Epithelial cell of prostate (primary cell): ENCODE measurements around a stretch of chr9.

GRCh38 chr9:89317691-89318312, 498 bp upstream of the SECISBP2 start:
- RRBS = no CpG with 5 or more reads among the region's 14 CpGs

- RRBS = no CpG with 5 or more reads among the region's 24 CpGs
These were observed 79.2 kb downstream of the SEMA4D start for GRCh38 chr9:89418493-89419346.

DNA sequence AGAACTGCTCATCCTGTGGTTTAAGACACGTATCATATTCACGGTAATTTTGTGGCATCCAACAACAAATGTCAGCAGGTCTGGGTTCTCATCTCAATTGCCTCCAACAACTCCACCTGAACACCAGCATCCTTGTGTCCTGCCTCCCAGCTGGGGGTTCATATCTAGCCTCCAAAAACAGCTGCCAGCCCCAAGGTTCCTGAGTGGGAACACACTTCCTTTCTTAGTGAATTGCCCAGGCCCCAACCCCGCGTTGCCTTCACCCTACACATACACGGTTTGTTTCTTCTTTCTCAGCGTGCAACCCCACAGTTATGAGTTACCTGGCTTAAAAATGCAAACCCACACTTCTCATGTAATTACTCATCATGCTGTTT, 77.9 kb downstream of the SEMA4D start:
- RRBS = no CpG with 5 or more reads among the region's 6 CpGs

- RRBS = no CpG with 5 or more reads among the region's 14 CpGs
These were observed 54.5 kb downstream of the SEMA4D start for GRCh38 chr9:89443352-89443778.

DNA sequence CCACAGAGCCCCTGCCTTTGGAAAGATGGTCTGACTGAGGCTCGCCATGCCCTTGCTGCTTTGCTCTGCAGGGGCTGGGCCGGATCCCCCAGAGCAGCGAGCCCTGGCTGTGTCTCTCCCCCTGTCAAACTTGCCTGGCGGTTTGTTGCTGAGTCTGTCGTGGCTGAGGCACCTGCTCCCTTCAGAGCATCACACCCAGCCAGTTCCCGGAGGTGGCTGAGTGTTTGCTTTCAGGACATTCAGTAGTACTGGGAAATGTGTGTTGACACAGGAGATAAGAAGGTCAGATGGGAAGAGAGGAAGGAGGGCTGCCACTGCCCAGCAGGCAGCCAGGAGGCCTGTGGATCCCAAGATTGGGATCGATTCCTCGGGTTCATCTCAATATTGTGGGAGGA, 62.9 kb downstream of the GADD45G start:
- RRBS = no CpG with 5 or more reads among the region's 8 CpGs

GRCh38 chr9:89670502-89671157, 65.8 kb downstream of the GADD45G start:
- RRBS = no CpG with 5 or more reads among the region's 5 CpGs

- RRBS = no CpG with 5 or more reads among the region's 8 CpGs
These were observed 81.3 kb downstream of the GADD45G start for GRCh38 chr9:89685984-89686629.

DNA sequence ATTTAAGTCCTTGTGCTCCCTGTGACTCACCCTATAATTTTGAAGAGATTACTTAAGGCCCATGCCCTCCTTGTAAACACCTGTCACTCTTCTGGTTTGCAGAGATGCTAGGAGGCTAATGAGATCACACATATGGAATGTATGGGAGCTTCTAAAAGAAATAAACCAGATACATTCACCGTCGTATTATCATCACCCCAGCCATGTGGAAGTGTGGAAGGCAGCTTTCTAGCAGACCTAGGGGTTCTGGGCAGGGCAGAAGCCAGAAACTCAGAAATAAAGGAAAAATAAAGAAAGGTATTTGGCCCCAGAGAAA, 337.1 kb downstream of the GADD45G start:
- RRBS = no CpG with 5 or more reads among the region's 2 CpGs

- RRBS = no CpG with 5 or more reads among the region's 2 CpGs
These were observed 1.1 kb upstream of the SYK start for GRCh38 chr9:90800558-90800959.

DNA sequence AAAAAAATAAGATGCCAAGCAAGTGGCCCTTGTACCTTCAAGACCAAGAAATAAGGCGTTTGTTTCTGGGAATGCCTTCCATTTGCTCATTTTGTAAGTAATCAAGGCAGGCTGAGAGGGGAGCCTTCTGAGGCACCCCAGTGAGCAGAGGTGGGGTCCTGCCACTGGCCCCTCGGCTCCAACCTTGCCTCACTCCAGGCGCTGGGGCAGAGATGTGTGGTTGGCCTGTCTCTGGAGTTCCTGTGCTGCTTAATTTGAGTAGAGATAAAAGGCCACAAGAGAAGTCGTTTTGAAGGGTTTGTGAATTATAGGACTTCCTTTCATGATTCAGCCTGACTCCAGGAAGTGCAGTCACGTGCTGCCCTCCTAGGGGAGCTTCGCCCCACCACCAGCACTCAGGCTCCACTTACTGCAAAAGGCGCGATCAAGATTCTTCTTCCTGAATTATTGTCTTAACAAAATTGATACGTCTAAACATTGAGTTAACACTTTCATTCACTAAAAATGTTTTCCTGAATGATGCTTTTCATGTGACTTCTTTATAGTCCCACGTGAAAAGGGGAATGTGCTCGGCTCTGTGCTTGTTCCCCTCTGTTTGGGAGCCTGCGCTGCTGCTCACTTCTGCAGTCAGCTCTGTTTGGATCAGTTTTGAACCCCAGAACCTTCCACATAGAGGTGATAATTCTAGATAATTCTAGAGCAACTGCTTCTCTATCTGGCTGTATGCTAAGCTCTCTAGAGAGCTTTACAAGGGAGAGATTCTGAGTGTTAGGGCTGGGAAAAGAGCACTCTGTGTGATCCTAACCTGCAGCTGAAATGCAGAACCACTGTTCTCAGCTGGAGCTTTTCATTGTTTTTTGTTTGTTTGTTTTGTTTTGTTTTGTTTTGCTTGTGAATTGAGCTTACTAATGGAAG, 13.8 kb downstream of the SYK start:
- RRBS = no CpG with 5 or more reads among the region's 12 CpGs

- RRBS = no CpG with 5 or more reads among the region's 2 CpGs
These were observed 52.6 kb downstream of the SYK start for GRCh38 chr9:90854281-90854608.

DNA sequence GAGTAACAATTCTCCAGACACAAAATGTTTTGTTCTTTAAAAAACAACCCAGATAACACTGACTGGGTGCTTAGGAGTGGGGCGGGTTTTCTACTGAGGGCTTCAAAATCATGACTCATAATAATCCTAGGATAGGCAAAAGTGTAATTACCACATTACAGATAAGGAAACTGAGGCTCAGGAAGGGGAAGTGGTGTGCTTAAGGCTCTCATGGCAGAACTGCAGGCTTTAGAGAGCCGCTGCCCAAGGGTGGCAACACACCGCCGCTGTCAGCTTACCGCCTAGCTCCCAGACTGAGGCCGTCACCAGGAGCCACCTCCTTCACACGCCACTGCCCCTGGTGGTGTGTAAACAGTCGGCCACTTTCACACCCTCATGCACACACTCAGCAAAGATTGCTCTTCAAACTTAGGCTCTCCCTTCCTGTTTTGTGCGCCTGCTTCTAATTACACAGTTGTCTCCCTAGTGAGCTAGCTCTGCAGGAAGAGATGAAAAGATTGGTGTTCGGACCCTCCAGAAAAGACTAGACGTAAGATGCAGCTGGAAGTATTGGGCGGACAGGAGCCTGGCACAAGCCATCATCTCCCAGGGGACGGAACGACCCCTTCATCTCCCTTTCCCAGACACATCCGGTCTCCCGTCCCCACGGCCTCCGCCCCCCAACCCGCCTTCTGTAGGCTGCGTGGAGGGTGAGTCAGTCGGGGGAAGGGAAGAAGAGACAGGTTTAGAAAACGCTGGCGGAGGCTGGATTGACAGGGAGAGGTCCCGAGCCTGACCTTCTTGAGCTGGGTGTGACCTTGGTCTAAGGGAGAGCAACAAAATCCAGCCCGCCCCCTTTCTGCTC, 162.7 kb downstream of the SYK start:
- RRBS = no CpG with 5 or more reads among the region's 25 CpGs

DNA sequence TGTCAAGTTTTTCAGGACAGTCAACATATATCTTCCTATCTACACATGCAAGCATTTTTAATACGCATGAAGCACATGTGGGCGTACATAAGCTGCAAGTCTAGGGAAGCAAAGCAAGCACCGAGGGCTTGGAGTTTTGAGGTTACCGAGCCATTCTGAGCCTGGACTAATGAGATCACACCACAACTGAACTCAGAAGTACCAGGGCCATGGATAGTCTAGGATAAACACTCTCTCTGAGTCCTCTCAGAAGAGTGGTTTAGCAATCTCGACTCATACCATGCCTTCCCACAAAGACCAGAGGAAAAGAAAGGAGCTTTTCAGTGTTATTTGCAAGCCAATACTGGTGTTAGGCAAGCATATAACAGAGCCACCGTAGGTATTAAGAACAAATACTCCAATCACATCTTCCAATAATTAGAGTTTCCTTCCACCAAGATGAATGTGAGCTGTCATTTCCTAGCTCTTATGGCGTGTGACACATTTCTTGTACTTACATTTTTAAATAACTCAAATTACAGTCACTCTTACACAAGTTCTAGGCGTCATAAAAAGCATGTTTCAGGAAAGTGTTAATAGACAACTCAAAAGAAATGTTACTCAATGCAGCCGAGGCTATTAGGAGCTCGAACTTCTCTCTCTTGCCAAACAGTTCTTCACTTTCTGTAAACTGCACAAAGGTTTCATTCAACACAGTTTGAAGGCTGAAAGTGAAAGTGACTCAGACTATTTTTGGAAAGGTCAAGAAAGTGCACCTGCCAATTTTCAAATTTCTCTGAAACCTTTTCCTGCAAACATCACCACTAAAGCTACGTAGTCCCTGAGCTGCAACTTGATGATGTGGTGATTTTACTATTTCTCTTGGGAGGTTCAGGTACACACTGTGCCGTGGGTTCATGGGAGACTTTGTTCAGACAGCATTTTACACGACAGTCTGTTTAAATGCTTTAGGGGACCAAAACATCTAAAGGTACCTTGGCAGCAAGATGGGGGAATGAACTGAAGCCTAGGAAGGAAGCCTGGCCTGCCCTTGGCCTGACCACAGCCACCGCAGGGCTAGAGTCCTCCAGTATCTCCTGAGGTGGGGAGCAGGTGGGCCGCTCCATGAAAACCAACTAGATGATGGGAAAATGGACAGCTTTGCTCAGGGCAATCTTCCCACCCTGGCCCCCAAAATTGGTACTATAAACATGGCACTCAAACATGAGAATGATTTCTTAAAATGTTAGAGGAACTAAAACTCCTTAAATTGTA, 153.8 kb downstream of the AUH start:
- RRBS = no CpG with 5 or more reads among the region's 15 CpGs

- RRBS = no CpG with 5 or more reads among the region's 4 CpGs
These were observed 149.7 kb downstream of the AUH start for GRCh38 chr9:91212017-91212398.

DNA sequence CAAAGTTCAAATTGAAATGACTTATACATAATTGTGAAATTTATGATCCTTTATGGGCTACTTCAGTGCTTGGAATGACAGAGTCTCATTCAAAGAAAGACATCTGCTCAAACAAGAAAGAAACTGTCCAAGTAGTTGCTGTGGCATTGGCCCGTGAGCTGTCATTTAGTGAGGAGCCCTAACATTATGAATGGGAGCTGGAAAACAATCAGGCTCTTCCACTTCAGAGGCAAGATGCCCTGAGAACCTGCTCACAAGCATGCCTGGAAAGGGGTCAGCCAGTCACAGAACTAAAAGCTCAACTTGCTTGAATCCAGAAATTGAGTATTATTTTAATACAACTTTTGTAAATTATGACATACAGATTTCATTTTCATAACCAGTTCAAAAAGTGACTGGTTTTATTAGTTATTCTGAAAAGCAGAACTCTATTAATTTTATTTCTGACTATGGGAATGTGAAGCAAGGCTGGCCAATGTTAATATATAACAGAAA, 63.3 kb downstream of the AUH start:
- RRBS = no CpG with 5 or more reads among the region's 1 CpG

- RRBS = no CpG with 5 or more reads among the region's 7 CpGs
These were observed 43.3 kb downstream of the AUH start for GRCh38 chr9:91318104-91319208.

- RRBS = no CpG with 5 or more reads among the region's 16 CpGs
These were observed 13.2 kb downstream of the NFIL3 start for GRCh38 chr9:91410231-91411062.

GRCh38 chr9:91419165-91420277, 4.1 kb downstream of the NFIL3 start:
- RRBS = no CpG with 5 or more reads among the region's 11 CpGs

DNA sequence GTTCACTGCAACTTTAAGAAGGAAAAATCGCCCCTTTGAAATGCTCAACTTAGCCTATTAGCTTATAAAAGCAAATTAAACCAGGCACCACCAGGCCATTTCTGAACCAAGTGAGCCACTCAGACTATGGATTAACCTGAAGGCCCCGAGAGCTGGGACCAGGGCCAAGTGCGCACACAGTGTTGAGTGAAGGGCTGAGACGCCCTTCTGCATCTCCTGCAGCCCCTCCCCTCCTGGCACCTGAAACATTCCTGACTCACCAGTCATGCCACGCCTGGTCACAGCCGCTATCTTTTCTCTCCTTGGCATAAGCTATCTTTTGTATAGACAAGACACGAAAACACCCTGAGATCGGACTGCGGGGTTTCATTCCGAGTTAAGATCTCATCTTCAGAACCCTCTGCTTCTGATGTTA, 111.8 kb downstream of the ROR2 start:
- RRBS = no CpG with 5 or more reads among the region's 10 CpGs